Measurements from ENCODE around the genes ZNF608 and C5orf63.

DNA sequence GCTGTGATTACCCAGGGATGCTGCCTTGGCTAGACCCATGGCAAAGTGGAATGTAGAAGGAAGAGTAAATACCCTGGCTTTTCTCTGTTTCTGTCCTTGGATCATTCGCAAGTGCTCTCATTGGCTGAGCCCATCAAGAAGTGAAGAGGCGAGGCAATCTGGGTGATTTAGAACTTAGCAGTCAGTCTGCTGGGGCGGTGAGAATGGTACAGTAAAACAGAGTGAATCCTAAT lies 354.9 kb downstream of the CSNK1G3 start:
- PRO-cap, 2 experiments = peak in 2 of 2 experiments; most common plus-strand start position 180 of the sequence (in 2)

DNA sequence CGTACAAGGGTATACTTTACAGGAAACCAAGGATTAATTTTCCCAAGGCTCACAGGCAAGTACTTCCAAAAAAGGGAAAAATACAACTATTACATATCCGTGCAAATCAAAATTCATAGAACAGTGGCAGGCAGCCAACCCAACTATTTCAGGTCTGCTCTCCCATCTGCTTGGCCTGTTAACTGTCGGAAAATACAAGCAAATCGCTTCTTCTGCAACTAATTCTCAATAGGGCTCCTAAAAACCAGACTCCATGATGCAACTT lies 69.0 kb downstream of the ZNF608 start:
- PRO-cap, 2 experiments = no peak in any of the 2 experiments

- PRO-cap, 2 experiments = no peak in any of the 2 experiments
Observed at GRCh38 chr5:124697389-124697966, 49.0 kb downstream of the ZNF608 start.

DNA sequence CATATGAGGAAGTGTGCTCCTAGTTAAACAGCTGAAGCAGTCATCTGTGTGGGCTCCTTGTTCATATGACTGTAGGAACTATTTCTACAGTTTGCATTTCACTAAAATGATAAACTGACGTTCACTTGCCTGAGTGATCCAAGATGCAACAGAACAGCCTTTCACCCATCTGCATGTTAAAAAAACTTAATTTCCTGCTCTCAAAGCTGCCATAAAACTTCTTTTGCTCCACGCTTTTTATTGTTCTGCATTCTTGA lies 44.0 kb downstream of the ZNF608 start:
- PRO-cap, 2 experiments = no peak in any of the 2 experiments

GRCh38 chr5:124746187-124746937 lies at the start of gene ZNF608:
TSS of gene ZNF608 (minus strand) at chr5:124746639.
- PRO-cap, 2 experiments = no peak in any of the 2 experiments

- PRO-cap, 2 experiments = no peak in any of the 2 experiments
Observed at GRCh38 chr5:124963620-124964087, 217.2 kb upstream of the ZNF608 start.

DNA sequence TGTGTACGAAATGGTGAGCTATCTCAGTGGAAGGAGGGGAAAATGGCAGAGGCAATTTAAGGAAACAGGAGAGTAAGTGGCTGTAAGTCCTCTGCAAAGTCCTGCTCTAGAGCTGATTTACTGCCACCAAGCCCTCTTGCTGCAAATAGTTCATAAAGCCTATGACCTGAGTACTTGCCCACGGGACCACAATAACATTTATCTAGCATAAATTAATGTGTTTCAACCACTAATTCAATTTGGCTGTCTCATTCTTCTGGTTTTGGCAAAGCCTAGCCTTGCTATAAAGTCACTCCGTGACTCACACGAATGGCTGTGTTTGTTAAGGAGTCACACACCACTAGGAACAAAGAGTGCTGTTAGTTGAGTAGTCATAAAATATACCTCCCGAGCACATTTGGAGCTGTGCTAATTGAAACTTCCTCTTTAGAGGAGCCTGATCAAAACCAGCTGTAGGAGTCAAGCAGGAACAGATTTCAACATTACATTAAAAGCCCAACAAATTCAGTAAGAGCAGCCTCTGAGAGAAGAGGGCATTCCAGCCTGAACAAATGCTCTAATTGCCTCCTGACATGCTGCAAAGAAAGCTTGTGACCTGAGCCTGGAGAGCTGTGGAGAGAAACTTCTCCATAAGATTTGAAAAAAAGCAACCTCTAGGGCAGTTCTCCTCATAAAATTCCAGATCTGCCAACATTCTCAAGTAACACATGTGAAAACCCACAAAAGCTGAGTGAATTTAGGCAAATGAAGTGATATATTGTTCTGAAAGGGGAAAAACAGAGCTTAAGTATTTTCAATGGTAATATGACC lies 738.8 kb upstream of the ZNF608 start:
- PRO-cap, 2 experiments = no peak in any of the 2 experiments

DNA sequence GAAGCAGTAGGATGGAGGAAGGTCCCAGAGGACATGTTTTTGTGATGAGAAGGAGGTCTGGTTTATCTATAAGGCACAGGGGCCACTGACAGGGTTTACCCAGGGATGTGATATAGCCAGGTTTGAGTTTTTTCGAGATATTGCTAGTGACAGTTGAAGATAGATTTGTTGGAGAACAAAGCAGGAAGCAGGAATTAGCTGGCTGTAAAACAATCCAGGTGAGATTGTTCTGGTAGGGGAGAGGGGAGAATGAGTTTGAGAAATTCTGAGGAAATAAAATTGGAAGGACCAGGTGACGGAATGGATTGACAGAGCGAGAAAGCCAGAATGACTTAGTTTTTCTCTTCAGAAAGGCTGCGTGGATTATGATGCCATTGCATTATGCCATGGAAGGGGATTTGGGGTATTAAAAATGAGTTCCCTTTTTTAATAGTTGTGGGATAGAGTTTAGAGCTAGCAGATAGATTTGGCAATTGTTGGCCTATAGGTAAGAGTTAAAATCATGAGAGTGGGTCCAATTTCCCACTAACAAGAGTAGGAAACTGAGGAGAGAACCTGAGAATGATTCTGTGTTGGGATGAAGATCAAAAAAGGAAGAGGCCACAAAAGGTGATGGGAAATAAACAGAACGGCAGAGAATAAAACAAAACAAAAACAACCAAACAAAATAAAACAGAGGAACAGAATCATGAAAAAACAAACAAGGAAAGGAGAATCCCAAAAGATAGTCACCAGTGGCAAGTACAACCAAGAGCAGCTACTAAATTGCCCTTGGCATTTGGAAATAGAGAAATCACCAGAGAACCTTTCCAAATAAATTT lies 14.0 kb downstream of the GRAMD2B start:
- PRO-cap, 2 experiments = no peak in any of the 2 experiments

GRCh38 chr5:126437946-126438914 lies 15.0 kb downstream of the GRAMD2B start:
- PRO-cap, 2 experiments = no peak in any of the 2 experiments

DNA sequence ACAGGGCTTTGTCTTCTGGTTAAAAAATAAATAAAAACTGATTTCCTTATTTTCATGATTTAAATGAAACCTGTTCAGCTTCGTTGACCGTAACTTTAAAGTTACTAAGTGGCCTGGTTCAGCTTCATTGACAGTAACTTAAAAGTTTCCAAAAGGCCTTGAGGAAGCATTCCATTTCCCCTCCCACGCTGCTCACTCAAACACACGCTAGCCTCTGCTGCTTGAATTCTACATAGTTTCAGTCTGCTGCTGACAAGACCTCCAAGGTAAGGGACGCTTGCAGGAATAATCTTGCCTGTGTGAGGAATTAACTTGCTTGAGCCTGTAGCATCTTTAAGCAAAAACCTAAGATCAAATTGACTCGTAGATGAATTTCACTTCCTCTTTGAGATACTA lies 39.0 kb downstream of the GRAMD2B start:
- PRO-cap, 2 experiments = no peak in any of the 2 experiments

- PRO-cap, 2 experiments = no peak in any of the 2 experiments
Observed at GRCh38 chr5:126479631-126480338, 56.6 kb downstream of the GRAMD2B start.

DNA sequence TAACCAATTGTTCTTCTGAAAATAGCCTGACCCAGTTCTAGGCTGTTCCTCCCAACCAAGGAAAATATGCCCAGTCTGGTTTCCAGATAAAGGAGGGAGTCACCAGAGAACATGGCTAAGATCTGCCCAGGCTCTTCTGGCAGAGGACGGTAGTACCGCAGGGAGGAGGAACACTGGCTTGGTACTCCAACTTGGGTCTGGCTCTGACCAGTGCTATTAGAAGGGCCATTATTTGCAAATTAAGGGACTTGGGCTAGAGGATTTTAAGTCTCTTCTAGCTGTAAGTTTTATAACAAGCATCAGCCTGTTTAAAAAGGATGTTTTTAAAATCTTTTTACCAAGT lies 63.2 kb downstream of the GRAMD2B start:
- PRO-cap, 2 experiments = no peak in any of the 2 experiments

DNA sequence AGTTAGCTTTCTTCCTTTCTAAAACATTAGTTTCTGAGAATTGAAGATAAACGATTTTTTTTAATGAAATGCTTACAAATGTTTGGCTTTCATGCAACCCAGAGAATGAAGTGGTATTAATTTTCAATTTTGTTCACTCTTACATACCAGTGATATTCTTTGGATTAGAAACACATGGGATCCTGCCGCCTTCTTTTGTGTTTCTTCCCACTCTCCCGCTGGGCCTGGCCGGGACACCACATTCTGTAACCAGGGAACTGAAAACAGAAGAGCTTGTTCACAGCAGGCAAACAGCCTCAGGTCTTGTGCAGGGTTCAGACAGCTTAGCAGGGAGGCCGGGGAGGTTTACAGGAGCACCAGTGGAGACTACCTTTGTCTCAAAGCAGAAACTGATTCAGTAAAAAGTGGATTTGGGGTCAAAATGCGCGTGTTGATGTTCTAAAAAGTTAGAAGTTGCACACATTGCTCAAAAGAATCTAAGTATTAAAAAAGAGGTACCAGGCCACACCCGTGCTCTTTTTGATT lies 67.0 kb downstream of the GRAMD2B start:
- PRO-cap, 2 experiments = no peak in any of the 2 experiments

DNA sequence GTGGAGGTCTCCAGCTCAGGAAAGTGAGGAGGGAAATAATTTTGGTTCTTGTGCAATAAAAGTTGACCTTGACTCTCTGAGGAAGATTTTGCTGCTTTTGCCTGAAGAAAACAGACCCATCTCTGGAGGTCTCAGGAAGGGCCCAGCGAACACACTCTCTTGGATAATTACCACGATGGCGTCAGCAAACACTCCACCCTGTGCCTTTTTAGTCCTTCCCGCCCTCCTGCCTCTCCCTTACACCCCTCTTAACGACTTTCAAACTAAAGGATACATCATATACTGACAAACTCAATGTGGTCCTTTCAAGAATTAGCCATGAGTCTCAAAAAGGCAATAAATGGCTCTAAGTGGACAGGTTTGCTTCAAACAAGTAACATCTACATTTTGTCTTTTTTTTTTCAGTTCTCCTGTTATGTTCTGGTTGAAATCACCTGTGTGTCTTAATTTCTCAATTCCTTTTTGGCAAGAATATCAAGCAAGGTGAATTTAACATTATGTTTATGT lies 69.9 kb downstream of the GRAMD2B start:
- PRO-cap, 2 experiments = no peak in any of the 2 experiments

DNA sequence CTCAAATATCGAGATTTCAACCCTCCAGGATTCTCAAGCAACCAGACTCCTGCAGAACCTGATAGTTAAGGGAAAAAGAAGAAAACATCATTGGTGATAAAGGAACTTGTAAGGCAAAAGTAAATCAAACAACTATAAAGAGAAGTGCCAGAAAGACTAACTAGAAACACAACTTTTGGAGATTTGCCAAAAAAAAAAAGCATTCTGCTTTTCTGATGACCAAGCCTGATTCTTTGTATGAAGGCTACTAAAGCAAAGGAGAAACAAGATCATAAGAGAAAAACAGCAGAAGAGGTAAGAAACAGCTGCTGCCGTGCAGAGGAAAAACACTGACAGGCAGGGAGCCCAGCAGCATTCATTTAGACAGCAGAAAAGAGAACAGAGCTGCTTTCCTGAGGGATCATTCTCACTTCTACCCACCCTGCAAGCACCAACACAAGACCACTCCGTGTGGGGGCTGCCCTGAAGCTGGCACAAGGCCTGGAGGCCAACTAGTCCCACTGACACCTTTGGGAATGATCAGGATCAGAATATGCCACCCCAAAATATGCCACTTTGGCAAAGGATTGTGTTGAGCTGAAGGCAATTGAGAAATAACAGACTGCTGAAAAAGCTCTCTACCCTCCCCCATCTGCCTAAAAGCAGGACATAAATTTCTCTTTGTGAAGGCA lies 75.1 kb downstream of the ALDH7A1 start:
- PRO-cap, 2 experiments = no peak in any of the 2 experiments

GRCh38 chr5:126776375-126777087 lies 405 bp upstream of the LMNB1 start:
- PRO-cap, 2 experiments = peak in 2 of 2 experiments; most common minus-strand start chr5:126776669 (in 2)

DNA sequence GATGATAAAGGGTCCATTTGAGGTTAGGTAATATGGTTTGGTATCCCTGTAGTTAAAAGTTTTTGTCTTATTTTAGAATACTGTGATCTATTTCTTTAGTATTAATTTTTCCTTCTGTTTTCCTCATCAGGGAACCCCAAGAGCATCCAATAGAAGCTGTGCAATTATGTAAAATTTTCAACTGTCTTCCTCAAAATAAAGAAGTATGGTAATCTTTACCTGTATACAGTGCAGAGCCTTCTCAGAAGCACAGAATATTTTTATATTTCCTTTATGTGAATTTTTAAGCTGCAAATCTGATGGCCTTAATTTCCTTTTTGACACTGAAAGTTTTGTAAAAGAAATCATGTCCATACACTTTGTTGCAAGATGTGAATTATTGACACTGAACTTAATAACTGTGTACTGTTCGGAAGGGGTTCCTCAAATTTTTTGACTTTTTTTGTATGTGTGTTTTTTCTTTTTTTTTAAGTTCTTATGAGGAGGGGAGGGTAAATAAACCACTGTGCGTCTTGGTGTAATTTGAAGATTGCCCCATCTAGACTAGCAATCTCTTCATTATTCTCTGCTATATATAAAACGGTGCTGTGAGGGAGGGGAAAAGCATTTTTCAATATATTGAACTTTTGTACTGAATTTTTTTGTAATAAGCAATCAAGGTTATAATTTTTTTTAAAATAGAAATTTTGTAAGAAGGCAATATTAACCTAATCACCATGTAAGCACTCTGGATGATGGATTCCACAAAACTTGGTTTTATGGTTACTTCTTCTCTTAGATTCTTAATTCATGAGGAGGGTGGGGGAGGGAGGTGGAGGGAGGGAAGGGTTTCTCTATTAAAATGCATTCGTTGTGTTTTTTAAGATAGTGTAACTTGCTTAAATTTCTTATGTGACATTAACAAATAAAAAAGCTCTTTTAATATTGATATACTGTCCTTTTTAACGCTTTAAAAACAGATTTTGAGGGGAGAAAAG lies 59.4 kb downstream of the LMNB1 start:
- PRO-cap, 2 experiments = no peak in any of the 2 experiments

DNA sequence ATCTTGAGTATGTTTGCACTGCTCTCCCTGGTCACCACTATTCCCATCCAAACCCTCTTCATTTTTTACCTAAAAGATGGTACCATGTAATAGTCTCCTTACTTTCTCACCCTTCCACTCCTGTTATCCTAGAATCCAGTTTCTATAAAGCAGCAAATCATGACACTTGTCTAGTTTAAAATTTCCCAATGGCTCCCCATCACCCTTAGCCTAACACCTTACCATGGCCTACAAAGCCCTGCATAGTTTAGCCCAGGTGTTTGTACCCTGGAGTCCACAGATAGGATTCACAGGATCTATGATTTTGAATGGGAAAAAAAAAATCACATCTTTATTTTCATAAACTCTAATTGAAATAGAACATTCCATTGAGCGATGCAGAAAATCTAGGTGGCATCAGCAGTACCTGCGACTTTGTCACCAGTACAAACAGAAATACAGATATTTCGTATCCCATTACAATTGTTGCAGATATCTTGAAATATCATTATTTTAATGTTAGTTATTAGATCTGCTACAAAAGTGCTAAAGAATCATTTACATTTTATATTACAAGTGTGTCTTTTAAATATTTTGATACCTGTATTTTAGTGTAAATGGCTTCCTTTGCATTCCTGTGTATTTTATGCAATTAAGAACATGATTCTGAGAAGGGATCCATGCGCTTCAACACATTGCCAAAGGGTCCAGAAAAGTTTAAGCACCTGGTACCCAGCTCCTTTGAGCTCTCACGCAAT lies 110.2 kb downstream of the LMNB1 start:
- PRO-cap, 2 experiments = no peak in any of the 2 experiments

- PRO-cap, 2 experiments = peak in 2 of 2 experiments; most common minus-strand start chr5:127073438 (in 2)
Observed at GRCh38 chr5:127072857-127073664, at the start of gene C5orf63. TSS of gene C5orf63 (minus strand) at chr5:127073502.

DNA sequence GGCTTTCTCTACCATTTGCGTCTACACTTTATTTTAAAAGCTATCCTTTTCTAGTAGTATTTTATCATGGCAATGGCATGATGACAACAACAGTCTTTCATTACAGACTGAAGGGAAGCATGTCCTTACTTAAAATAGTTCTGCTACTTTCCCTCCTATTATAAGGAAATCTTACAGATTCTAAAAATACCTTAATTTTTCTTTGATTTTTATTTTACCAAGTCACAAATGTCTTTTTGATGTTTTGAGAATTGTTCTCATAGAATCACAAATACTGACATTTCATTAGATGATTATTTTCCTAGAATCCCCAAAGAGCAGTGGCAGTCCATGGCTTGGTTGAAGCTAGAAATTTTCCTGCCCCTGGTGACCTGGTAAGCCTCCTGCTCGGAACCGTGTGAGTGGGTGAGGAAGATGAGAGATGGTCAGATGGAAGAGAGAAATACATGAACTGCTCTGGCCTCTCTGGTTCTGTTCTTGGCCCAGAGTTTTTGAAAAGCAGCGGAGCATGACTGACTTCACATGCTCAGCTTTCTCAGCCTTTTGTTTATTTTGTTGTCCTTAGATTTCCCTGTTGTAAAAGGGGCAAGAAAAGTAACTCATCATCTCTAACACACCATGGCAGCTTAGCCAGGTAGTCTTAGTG lies 36.2 kb downstream of the PRRC1 start:
- PRO-cap, 2 experiments = no peak in any of the 2 experiments